Measurements from ENCODE around the genes EED, CTSC and FAT3.

- RRBS, result no CpG with 5 or more reads among the region's 3 CpGs
Observed at GRCh38 chr11:85626574-85626978, 568 bp downstream of the DLG2 start.

- RRBS, result no CpG with 5 or more reads among the region's 2 CpGs
Observed at GRCh38 chr11:85660816-85661863, 3.8 kb downstream of the CREBZF start.

DNA sequence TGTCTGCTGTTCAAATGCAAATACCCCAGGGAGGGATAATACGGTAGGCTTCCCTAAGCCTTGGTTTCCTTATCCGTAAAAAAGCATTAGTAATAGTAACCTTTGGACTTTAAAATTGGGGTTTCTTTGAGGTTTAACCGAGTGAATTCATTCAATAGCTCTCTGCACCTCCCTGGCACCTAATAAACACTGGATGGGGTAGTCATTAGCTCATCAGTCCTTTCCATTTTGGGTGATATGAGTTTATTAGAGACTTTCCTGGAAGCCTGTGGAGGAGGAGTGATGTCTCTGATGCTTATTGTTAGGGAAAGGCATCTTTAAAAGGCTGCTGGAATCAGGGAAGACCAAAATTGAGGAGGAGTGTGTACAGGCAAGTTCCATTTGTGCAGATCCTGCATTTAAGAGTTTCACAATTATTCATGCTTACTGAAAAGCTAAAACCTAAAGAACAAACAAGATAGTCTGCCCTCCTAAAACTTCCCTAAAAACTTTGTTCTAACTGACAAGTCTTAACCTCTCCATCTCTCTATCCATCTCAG lies 62.2 kb downstream of the SYTL2 start:
- RRBS, result no CpG with 5 or more reads among the region's 3 CpGs

DNA sequence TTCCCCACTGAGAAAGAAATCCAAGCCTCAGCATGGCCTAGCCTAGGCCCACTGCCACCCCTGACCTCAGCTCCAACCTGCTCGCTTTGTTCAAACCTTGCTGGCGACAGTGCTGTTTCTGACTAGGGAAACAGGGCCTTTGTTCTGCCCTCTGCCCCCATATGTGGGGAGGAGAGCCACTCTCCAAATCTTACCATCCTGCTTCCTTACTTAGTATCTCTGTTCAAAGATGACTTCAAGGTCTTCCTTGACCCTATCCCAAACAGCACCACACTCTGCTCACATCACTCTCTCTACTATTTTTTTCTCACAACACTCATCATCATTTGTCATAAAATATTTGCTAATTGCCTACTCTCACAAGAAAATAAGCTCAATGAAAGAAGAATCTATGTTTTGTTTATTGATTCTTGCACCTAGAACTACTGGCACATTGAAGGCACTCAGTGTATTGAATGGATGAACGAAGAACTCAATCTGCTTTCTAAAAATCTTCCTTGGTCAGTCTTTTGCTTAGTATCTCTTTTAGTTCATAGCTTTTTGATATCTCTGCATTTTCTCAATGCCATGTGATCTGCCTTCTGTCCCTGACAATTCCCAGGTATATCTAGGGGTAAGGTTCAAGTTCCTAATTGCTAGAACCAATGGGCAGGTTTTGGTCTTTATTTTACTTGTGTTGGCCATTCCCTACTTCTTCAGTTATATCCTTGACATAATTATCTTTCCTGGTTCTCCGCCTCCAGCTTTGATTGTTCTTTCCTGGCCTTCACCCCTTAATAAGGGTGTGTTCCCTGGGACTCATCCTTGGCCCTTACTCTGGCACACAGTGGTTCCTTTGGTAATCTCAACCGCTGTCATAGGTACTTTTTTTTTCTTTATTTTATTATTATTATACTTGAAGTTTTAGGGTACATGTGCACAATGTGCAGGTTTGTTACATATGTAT lies 96.2 kb downstream of the CCDC83 start:
- RRBS, result no CpG with 5 or more reads among the region's 5 CpGs

GRCh38 chr11:85963976-85965161 lies 104.5 kb downstream of the PICALM start:
- RRBS, result no CpG with 5 or more reads among the region's 2 CpGs

- RRBS, result no CpG with 5 or more reads among the region's 2 CpGs
Observed at GRCh38 chr11:85965212-85965680, 103.6 kb downstream of the PICALM start.

GRCh38 chr11:85973853-85974478 lies 94.9 kb downstream of the PICALM start:
- RRBS, result no CpG with 5 or more reads among the region's 7 CpGs

- RRBS, result no CpG with 5 or more reads among the region's 3 CpGs
Observed at GRCh38 chr11:86026630-86027257, 42.1 kb downstream of the PICALM start.

DNA sequence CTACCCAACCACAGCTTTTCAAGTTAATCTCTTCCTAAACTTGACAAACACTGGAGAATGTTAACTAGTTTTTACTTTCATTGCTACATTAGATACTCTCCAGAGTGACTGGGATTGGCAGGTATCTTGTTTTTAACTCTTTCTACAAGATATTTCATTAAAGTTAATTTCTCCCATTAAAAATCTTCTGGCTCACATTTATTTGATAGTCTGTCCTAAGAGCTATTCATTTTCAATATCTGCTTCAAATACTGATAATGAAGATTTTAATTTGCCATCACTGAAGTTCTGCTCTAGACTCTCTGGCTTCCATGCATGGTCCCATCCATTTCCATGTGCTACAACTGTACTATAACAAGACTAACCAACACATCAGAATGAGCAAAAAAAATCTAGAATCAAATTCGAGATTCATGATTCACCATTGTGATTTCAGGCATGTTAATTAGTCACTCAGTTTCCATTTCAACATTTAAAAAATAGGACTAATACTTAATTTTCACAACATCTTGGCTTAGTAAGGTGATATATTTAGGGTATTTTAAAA lies 22.9 kb downstream of the PICALM start:
- RRBS, result no CpG with 5 or more reads among the region's 1 CpG

- RRBS, result no CpG with 5 or more reads among the region's 1 CpG
Observed at GRCh38 chr11:86202070-86202380, 42.5 kb upstream of the EED start.

DNA sequence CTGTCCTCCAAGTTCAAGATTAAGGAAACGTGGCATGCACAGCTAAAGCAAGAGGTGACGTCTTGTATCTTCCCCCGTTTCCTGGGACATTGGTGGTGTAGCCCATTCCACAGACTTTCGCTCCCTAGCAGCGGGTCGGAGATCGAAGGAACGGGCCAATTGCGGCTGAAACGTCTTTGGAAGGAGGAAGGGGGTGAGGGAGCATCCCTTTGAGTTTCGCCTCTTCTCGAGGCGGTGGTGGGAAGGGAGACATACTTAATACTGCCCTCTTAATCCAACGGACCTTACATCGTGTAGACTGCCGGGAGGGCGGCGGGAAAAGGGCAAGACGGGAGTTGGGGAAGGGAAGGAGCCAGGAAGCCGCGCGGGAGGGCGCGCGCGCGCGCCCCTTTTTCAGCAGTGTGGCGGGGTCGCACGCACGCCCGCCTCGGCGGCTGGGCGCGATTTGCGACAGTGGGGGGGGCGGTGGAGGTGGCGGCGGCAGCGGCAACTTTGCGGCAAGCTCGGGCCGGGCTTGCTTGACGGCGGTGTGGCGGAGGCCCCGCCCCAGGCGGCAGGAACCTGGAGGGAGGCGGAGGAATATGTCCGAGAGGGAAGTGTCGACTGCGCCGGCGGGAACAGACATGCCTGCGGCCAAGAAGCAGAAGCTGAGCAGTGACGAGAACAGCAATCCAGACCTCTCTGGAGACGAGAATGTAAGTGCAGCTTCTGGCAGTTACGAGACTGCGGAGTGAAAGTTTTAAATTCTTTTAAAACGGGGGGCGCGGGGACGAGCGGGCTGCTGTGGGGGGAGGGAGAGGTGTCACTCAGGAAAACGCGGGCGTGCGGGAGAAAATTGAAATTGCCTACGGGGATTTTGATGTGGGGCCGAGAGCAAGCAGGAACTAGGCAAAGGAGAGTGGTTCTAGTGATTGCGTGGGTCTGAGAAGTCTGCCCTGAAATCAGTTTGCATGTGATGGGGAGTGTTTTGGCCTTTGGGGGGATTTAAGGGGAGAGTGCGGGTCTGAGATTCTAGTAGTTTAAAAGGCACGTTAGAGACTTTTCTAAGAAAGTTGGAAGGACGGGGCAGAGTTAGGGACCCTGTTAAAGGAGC lies at the start of gene EED:
Gene EED, plus strand, starts transcription at position 105 of the 1,093 bp plus-strand sequence.
- RRBS, result 2% methylated on average over 9 of the region's 76 CpGs

DNA sequence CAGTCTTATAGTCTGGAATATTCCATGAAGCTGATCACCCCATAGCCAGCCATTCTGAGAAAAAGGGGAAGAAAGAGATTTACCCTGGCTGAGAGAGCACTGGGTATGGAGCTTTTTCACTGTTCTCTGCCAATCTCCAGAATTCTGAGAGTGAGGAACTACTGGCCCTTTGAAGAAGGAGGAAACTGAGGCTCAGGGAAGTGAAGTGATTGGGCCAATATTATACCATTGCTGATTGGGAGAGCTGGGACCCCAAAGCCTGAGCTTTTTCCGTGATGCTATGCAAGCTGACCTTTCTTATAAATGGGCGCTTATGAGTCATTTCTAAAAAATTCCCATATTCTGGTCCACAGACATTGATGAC lies 67.5 kb downstream of the CCDC81 start:
- RRBS, result no CpG with 5 or more reads among the region's 2 CpGs

DNA sequence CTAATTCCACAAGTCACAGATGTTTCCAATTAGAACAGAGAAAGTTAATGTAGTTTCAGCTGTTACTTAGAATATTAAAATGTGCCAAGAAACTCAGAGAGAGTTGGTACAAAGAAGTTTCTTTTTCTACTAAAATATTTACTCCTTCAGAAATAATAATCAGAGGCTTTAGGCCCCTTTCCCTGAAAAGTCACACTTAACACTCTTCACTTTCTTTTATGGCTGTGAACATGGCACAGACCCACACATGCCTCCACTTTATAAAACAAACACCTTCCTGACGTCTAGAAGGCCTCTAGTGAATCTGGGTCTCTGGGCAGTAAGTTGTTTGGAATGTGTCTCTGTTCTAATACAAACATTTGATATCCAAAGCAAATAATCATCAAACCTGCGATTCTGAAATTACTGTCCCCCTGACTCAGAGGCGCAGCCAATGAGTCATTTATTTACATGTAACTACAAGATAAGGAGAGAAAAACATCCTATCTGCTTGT lies 149.2 kb downstream of the CCDC81 start:
- RRBS, result no CpG with 5 or more reads among the region's 3 CpGs

- RRBS, result no CpG with 5 or more reads among the region's 1 CpG
Observed at GRCh38 chr11:86524378-86524693, 149.6 kb downstream of the CCDC81 start.

- RRBS, result no CpG with 5 or more reads among the region's 2 CpGs
Observed at GRCh38 chr11:86956755-86957121, 1.5 kb upstream of the FZD4 start.

- RRBS, result no CpG with 5 or more reads among the region's 8 CpGs
Observed at GRCh38 chr11:88330770-88331914, 6.4 kb downstream of the CTSC start.

DNA sequence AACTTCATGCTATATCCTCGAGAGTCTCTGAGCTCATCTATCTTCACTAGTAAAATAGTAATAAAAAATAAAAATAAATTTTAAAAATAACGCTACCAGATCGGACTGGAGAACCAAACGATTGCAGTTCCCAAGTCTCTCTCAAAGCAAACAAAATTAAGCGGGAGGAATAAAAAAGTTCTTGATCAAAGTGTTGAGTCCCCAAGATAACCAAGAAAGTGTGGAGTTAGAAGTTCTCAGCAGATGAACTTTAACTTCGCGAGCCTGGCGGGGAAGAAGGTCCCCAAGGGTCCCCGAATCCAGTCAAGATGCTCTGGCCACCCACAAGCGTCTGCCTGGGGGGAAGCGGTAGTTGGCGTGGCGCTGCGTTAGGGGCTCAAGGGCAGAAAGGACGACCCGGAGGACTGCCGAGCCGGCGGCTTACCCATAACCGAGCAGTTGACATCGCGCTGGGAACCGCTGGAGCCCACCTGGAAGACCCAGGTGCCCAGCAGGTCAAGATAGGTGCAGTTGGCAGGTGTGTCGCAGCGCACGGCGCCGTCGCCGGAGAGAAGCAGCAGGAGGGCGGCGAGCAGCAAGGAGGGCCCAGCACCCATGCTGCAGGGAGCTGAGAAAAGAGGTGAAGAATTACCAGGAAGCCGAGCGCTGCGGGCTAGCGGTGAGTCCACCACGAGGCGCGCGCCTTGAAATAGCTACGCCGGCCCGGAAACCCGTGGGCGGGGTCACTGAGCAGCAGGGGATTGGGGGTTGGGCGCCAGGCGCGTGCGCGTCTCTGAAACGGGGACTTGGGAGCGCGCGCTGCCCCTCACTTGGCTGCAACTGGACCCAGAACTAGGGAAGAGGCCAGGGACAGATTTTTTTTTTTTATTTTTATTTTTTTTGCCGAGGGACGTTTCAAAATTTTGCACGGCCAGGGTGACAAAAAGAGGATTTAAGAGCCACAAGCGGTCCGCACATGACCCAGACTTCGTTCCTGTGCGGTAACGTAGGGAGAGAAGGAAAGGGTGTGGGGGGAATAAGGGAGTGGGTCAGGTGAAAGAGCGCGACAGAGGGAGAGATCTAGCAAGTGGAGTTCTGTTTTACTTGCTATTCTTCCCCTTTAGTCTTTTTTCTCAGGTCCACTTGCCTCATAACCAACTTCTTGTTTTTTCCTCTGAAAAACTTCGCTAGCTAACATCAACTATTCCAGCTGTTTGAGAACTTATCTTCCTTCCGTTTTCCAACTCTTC lies at the start of gene CTSC:
Gene CTSC, minus strand, starts transcription at position 660 of the 1,229 bp plus-strand sequence.
- RRBS, result 0% methylated on average over 1 of the region's 66 CpGs

DNA sequence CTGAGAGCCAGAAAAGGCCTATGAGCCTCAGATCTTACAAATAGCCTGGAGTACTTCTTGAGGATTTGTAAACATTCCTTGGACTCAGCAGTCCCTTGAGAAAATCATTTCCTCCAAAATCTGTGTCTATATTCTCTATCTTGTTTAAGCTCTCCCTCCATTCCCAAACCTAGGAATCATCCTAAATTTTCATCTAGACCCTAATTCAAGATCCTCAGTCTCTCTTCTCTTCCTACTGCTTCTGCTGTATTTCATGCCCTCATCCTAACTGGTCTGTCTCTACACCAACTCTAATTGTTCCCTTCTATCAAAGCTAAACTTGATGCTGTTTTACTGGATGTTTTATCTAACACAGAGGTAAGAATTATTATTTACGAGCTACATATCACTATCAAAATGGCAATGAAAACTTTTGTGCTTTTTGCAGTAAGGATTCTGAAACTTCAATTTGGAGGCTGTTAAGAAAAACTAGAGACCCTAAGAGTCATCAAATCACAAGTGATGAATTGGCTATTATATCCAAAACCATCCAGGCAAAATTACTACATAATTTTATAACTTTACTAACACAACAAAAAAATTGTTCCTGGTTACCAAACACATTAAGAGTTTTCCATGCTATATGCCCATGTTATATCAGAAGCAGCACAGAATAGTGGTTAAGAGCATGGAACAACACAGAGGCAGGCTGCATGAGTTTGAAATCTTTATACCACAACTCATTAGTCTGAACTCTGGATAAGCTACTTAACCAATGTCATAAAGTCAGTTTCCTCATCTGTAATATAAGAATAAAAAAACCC lies 25.1 kb downstream of the CHORDC1 start:
- RRBS, result no CpG with 5 or more reads among the region's 1 CpG

DNA sequence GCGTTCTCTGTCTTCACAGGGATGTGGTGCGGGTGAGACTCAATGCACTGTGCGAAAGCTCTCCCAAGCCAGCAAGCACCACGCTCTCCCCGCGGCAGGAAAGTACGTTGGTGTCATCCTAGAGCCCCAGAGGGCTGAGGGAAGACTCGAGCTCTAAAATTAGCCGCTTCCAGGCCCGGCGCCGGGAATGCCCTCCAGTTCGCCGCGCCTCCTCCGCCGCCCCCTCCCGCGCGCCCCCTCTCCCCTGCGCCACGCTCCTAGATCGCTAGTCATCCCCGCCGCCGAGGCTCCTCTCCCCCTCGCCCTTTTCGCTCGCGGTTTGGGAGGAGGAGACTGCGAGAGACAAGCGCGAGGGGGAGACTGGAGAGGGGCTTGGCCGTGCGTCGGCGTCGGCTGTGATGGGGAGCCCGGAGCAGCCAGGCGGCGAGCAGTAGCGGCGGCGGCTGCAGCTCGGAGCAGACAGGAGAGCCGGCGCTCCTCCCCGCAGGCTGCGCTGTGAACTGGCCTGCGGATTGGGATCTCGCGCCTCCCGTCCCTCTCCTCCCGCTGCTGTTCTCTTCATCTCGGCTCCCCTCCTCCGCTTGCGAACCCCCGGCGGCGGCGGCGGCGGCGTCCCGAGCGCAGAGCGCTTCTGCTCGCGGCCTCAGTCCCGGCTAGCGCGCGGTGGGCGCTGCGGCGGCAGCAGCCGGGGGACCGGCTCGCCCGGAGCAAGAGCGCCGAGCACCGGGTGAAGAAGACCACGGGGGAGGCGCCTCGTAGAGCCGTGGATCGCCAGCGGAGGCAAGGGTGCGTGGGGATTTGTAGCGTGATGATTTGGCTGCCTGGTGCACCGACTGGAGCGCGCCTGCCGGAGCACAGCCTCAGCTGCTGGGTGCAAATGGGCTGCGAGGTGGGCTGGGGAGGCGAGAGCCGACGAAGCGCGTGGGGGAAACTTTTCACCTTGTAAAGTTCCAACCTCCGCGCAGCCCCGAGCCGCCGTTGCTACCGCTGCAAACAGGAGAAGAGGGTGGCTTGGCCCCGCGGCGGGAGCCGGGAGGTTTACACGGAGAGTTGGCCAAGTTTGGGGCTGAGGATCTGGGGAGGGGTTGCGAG lies at the start of gene FAT3:
Gene FAT3, plus strand, starts transcription at position 430 of the 1,092 bp plus-strand sequence.
- RRBS, result 3% methylated on average over 45 of the region's 113 CpGs

- RRBS, result no CpG with 5 or more reads among the region's 3 CpGs
Observed at GRCh38 chr11:93033867-93034637, 64.6 kb downstream of the MTNR1B start.